Neural cell (in vitro differentiated cells): ENCODE data around the genes H2BW1, TMSB15C, RIPPLY1, NXT2 and ACSL4.

- RAMPAGE, long total RNA: no peak
These were observed at the start of gene H2BW1 for GRCh38 chrX:104013657-104014103. TSS of gene H2BW1 (minus strand) at chrX:104013708.

DNA sequence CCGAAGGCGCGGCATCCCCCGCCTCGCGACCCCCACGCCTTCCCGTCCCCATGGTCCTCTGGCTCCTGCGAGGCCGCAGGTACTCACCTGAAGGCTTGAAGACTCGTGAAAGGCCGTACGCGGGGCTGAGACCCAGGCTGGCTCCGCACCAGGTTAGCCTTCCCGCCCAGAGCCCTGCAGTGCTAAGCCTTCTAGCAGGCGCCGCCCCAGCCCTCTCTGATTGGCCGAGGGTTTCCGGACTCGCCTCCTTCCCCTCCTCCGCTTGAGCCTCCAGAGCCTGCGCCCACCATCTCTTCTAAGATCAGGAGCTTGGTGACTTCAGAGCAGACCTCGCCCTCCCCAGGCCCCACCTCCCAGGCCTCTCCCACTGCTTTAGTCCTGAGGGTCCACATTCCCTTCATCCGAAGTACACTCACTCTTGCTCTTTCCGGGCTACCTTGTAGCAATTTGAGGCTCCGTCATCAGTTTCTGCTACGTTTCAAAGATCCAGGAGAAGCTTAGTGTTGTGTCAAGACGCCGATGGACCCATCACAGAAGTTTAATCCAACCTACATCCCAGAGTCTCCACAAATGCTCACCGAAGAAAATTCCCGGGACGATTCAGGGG is at the start of gene TMSB15C:
TSS of gene TMSB15C (minus strand) at position 184 of the 607 bp plus-strand sequence.
- RAMPAGE, long total RNA: no peak

GRCh38 chrX:104684156-104684595 is 118.2 kb downstream of the IL1RAPL2 start:
- RAMPAGE, long total RNA: no peak

DNA sequence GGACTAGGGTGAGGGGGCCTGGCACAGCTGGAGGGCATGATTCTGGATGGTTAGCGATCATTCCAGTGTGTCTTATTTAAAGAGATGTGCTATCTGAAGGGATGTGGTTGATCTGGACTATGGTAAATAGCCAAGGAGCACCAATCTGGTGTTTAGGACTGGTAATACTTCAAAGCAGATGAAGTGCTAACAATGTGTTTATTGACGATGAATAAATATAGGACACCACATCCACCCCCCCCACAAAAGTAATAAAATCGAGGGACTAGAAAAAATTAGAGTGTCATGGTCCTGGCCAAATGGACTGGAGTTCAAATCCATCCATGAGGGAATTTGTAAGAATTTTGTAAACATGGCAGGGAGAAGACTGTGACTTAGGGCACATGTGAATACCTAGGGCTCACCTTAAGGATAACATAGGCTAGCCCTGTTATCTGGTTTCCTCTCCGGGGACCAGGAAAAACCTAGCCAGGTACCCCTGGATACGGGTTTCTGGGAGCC is 126.0 kb upstream of the NRK start:
- RAMPAGE, long total RNA: no peak

DNA sequence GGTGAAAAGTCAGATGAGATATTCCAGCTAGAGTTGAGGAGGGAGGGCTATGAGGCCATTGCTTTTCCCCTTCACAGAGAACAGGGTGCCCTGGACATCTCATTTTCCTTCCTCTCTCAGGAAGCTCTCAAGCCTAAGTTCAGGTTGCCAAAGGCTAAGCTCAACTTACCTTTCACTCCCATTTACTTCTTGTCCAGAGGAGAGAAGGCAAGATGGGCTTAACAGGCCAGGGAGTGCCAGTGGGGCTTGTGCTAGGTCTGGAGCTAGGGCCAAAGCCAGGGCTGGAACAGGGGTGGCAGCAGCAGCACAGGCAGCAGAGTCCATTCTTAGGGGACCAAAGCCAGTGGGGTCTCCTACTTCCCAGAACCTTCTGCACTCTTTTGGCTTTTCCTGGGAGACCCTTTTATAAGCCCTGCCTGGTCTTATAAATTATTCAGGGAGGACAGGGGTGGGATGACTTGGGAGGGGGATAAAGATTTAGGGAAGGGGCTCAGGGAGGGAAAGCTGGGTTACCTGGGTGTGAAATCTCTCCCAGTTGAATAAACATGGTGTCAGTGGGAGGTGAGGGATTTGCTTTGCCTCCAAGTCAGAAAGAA is at the start of gene RIPPLY1:
TSS of gene RIPPLY1 (minus strand) at position 378 of the 596 bp plus-strand sequence.
- RAMPAGE, long total RNA: no peak

DNA sequence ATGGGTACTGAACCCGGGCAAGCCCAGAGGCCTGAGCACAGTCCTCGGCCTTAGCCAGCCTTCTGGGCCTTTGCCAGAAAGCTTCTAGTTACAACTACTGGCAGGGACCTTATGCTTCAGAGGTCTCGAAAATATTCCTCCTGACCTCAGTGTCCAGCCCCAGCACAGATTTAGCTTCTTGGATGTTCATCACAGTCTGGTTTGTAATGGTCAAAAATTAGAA is 998 bp upstream of the RIPPLY1 start:
- RAMPAGE, long total RNA: no peak

DNA sequence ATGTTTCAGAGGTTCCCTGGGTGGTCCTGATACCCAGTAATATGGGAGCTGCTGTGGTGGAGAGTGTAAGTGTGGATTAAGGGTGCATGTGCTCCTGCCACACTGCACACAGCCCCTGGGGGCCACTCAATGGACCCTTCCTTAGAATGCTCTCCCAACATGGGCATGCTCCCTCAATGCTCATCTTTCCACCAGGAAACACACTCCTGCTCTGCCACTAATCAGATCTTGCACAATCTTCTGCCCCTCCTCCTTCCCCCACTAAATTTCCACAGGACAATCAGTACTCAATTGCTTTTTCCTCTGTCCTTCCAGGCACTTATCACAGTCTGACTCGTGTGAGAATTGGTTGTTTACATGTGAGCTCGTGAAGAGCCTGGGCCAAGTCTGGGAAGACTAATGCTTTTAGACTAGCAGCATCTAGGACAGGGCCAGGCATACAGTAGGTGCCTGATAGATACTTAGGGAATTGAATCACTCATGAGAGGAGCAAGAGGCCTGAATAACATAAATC is 54.8 kb downstream of the PRPS1 start:
- RAMPAGE, long total RNA: no peak

- RAMPAGE, long total RNA: no peak
These were observed 63.5 kb downstream of the TSC22D3 start for GRCh38 chrX:107712158-107712508.

GRCh38 chrX:107724377-107724943 is 51.1 kb downstream of the TSC22D3 start:
- RAMPAGE, long total RNA: no peak

DNA sequence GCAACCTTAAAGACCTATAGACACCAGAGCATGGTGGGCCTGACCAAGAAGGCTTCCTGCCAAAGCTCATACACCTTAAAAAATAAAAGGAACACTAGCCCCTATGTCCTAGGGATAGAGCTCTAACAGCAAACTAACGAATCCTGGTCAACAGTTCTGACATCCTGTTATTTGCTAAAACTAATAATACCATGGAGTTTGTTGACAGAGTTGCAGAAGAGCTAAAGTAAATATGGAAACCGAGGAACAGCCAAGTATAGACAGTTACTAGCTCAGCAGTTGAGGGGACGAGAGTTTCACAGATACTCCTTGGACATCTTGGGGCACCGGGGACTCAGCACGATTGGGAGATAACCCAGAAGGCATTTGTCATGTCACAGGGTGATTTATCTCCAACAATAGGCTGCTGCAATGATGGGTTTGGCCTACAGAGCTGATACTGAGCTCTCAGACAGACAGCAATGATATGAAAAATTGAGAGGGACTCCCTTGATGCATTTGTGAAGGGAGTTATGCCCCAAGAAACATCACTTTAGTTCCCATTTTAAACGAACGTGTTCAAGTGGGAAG is 48.8 kb downstream of the TSC22D3 start:
- RAMPAGE, long total RNA: no peak

DNA sequence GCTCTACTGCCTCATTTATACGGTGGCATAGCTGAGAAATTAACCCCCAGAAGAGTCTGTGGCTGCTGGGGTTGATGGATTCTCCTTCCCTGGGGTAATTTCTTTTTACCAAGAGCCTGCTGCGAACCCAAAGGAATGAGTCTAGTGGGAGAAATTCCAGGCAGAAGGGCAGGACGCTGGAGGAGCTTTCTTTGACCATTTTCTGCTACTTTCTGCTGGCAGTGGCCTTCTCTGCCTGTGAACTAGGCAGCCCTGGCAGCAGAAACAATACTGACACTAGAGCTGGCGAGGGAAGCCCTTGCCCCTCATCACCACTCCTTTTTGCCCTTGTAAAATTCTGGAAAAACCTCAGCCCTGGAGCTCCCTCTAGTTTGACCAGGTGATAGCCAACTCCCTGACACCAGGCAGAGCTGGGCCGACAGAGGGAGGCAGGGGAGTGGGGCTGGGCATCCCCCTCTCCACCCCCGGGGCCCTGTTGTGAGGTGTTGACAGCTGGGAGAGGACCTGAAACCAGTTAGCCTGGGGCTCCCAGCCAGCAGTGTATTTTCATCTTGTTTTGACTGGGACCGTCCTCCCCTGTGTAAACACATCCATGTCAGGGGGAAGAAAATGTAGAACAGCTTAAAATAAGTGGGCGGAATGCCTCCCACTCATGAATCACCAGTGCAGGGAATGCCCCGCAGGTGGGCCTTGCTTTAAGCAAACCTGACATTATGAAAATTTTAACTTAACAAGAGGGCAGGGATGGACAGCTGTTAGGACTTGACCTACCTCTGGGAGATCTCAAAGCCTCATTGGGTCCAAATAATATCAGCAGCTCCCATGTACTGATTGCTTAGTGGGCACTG is 46.1 kb downstream of the TSC22D3 start:
- RAMPAGE, long total RNA: no peak

DNA sequence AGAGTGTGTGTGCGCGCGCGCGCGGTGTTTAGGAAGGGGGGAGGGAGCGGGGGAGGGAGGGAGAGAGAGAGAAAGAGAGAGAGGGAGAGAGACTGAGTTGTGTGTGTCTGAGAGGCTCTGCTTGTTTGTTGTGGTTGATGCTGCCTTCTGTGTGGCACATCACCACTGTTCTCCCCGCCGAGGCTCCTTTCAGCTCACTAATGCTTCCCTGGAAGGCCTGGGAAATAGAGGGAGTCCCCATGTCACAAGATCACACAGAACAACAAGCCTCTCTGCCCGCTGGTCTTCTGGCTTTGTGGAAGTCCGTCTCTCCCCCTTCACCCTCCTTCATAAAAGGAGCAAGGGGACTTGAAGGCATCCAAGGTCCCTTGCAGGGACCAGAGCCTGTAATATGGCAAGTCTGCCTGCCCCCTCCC is 33.3 kb downstream of the TSC22D3 start:
- RAMPAGE, long total RNA: no peak

GRCh38 chrX:107769525-107769968 is 6.0 kb downstream of the TSC22D3 start:
- RAMPAGE, long total RNA: no peak

DNA sequence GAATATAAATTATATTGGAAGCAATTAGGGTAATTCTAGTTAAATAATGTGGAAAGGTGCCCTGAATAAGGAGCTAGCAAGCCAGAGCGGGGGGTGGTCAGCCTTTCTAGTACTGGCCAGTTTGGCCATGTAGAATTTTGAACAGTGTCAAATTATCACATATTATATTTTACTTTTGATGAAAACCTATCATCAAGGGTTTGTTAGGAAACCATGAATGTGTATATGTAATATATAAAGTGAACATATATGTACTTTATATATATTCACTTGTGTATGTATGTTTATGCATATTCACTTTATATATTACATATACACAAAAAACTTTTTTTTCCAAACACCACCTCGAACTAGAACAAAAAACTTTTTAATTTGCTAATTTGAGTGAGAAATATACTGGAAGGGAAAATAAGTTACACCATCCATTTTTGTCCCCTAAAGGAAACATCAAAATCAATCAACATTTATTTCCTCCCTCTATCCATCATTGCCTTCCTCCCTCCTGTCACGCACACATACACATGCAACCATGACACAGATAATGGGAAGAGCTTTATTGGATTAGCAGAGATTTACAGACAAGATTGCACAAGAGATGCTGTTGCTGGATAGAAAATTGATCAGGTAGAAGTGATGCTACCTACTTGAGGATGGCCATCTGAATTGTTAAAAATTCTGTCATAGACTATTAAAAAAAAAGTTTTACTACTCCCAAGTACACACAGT is 54.6 kb downstream of the TEX13B start:
- RAMPAGE, long total RNA: no peak

DNA sequence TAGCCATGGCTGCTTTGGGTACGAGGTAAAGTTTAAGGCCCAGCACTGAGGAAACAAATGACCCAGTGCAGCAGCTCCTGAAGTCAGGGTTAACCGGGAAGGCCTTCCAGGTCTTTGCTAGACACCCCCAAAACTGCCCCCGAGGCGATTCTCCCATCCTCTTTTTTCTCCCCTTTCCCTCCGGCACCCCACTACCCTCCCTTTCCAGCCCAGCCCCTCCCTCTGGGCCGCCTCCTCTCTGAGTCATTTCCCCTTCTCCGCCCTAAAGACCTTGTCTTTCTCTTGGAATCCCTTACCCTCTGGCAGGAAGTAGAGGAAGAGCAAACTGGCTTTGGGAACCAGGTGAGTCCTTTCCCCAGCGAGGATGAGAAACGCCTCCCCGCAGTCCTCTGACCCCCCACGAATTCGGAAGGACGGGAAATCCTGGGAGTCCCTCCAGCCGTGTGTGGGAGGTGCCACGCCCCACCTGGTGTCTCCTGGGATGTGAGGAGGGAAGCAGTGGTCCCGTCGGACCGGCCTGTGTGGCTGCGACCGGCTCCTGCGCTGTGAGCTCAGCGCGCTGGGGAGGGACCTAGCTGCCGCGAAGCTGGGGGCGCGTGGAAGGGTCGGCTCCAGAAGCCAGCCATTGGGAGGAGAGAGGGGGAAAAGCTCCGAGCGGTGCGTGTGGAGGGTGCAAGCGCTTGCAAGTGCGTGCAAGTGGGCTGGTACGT is 46.5 kb downstream of the TEX13B start:
- RAMPAGE, long total RNA: no peak

GRCh38 chrX:109536397-109537150 is at the start of gene NXT2:
TSS of gene NXT2 (plus strand) at chrX:109536844.
- RAMPAGE, long total RNA: start-site peak on the plus strand at chrX:109536841-109536864, 22 and 47 reads in 2 replicates

DNA sequence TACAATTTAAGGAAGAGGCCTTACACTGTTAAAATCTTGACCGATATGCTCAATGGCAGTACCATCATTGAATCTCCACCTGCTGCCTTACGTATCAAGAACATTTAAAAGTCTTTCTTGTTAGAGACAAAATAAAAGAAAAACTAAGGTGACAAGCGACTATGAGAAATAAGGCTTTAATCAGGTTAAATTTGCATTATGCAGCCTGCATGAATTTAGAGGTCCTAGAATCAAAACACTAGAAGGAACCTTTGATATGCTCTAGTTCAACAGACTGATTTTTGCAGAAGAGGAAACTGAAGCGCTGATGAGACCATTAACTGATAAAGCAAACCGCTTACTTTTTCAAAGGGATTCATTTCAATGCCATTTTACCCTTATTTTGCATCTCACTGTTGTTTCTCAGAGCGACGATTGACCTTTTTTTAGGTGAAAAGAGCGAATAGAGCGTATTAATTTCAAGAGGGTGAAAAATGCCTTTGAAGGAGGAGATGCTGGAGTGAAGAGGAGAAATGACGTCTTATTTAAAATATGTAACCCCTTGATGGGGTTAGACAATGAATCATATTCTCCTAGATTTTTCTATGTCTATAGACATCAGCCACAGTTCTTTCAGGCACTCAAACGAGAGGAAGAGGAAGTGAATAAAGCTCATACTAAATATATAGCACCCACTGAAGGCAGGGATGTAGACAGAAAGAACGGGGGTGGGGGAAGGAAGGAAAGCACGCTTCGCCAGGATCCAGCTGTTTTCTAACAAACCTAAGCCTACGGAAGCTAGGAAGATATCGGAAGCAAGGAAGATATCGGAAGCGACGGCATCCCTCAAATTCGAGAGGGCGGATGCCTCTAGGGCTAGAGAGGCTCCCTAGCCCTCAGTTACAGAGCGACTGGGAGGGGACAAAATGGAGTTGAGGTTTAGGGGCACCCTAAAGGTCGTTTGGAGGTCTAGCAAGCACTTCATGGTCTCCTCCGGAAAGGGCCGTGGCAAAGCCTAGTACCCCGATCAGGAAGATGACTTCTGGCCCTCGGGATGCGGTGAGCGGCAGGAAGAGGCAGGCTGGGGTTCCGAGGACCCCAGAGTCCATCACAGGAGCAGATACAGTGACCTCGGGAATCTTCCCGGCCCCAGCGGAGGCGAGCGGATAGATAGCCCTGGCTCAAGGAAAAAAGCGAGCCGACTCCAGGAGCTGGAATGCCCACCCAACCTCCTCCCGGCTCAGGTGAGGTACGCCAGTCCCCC is 813 bp downstream of the ACSL4 start:
- RAMPAGE, long total RNA: start-site peak on the plus strand centred at position 791 of the sequence, 205 bp wide, 12 and 9 reads in 2 replicates

GRCh38 chrX:109733066-109733650 is at the start of gene ACSL4:
TSS of gene ACSL4 (minus strand) at chrX:109733257.
- RAMPAGE, long total RNA: start-site peak on the minus strand at chrX:109733173-109733307, 3,234 and 3,619 reads in 2 replicates

- RAMPAGE, long total RNA: no peak
These were observed 41.6 kb upstream of the ACSL4 start for GRCh38 chrX:109774574-109775137.

- RAMPAGE, long total RNA: no peak
These were observed 107.5 kb upstream of the ACSL4 start for GRCh38 chrX:109840499-109841046.